Rectum (tissue), 1 donor: ENCODE results near the genes OR1J4, OR1Q1 and STRBP.

GRCh38 chr9:121699658-121700699, 48.5 kb downstream of the DAB2IP start:
- PRO-cap, result unidirectional peak, minus-strand start at chr9:121700134; unidirectional peak, minus-strand start at chr9:121700268

DNA sequence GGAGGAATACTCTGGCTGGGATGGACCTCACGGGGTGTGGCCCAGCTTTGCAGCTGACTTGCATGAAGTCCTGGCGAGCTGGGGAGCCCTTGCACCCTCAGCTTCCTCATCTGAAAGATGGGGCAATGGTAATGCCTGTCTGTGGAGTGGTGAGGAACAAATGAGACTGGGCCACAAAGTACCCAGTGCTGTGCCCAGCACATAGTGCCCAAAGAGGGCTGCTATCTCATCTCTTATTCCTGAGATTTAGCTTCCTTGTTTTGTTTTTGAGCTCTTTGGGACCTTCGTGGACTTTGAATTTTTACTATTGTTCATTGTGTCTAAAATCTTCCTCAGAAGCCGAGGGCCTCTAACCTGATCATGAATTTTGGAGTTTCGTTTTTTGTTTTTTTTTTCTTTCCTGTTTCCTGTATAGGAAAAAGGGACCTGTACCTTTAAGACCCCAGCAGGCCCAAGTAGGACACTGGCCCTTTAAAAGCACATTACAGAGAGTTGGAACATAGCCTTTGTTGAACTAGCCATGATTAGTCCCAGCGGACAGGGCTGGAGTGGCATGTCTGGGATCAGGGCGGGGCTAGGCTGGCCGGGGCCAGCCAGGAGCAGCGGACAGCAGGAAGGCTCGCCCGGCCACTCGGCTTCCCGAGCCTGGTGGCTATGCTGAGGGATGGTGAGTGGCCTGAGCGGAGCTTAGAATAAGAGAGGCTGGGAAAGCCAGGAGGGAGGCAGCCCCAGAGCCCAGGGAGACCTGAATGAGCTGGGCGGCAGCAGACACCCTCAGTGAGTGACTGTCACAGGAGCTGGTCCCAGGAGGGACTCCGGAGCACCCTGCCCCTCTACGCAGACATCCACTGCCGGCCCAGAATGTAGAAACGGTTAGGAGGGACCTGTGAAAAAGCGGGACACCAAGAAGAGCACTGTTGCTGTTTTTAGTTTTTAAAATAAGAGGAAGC, 91.9 kb downstream of the DAB2IP start:
- PRO-cap, result bidirectional peak, plus-strand start at position 577 of the sequence, minus-strand start at position 241 of the sequence

DNA sequence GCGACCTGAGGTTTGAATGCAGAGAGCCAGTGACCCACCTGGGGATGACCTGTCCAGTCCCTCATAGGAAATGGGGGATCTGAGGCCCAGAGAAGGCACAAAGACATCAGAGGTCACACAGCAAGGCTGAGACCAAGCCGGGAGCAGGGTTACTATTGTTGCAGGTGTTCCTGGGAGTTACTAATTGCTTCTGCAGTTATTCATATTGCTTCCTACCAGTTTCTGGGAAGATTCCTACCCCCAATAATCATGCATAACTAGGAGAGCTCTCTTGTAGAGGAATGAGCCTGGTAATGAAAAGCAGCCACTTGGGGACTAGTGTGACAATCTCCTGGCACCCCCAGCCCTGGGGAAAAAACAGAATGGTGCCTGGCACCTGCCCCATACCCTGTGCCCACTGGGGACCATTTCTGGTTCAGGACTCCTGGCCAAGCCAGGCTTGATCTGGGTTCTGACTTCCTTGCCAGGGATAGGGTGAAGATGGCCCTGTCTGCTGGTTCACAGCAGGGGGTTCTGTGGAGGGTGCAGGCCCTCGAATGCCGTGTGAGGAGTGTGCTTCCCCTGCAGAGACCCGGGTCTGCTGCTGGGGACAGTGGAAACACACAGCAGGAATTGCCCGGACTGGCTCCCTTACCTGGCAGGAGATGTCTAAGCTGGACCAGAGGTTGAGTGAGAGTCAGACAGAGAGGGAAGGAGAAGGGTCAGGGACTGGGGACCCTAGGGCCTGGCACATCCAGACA, 106.3 kb downstream of the DAB2IP start:
- PRO-cap, result no peak

GRCh38 chr9:121884686-121884896, 208.5 kb downstream of the TTLL11 start:
- PRO-cap, result unidirectional peak, plus-strand start at chr9:121884802

- PRO-cap, result no peak
These were observed 77.8 kb downstream of the TTLL11 start for GRCh38 chr9:122015304-122015669.

DNA sequence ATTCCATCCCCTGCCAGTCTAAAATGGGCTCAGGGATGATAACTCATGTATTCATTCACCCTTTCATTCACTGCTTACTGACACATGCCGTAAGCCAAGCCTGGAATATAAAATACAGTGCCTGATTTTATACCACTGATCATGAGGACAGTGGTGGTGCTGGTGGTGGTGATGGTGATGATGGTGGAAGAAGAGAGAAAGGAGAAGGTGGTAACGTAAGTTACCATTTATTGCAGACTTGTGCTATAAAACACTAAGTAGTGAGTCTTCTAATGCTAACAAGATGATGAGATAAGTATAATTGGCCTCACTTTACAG, 1.3 kb downstream of the TTLL11 start:
- PRO-cap, result no peak

DNA sequence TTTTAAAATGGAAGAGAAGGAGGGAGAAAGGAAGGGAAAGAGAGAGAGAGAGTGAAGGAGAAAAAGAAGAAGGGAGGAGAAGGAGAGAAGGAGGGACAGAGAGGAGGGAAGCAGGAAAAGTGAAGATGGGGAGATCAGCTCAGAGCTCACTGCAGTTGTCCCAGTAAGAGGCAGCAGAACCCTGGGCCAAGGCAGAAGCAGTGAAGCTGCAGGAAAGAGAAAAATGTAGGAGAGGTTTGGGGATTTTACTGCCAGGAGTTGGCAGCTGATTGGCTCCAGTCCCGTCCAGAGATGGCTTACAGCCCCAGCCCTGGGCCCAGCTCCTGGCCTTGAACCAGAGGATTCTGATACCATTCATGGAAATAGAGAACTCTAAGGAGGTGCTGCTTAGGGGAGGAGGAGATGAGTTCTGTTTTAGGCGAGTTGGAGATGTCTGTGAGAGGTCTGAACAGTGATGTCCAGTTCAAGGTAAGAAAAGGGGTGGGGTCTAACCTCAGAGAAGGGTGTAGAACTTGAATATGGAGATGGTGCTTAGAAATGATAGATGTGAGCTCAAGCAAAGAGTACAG, 4.6 kb downstream of the MORN5 start:
- PRO-cap, result no peak

- PRO-cap, result no peak
These were observed at the start of gene OR1J4 for GRCh38 chr9:122518916-122519229. OR1J4 (plus strand) TSS chr9:122519141.

- PRO-cap, result no peak
These were observed at the start of gene OR1Q1 for GRCh38 chr9:122614379-122615018. OR1Q1 (plus strand) TSS chr9:122614738.

DNA sequence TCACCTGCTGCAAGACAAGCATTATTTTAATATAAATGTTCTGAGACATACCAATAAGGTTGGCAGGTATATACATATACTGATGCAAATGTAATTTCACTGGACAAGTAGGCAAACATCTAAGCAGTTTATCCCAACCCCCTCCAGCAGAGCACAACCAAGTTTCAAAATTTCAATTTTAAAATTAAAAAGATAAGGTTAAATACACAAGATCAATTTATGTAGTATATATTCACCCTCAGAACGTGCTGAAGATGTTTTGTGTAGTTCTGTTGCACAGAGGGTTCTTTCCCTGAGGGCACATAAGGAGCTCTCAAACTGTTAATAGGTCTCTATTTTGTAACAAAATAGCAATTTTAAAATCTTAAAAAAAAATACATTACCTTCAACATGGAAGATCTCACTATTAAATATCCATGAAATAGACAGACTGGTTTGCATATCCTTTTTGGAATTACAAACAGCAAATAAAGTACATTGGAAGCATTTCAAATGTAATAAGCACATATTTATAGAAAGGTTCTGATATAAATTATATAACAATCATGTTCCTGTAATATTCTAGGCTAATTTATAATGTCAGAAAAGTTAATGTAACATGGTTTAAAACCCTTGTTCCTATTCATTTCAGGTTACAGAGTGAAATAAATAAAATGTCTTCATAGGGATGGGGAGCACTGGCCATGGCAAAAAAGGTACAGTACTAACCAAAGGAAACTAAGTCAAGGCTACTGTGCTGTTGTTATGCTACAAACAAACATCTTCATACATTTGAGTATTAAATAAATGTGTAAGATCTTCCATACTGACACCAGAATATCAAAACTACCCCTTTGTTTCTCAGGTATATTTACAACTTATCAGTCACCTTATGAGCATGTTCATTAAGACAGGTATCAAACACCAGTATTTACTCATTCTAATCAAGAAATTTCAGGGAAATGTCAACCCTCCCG, 19.0 kb upstream of the PDCL start:
- PRO-cap, result no peak

DNA sequence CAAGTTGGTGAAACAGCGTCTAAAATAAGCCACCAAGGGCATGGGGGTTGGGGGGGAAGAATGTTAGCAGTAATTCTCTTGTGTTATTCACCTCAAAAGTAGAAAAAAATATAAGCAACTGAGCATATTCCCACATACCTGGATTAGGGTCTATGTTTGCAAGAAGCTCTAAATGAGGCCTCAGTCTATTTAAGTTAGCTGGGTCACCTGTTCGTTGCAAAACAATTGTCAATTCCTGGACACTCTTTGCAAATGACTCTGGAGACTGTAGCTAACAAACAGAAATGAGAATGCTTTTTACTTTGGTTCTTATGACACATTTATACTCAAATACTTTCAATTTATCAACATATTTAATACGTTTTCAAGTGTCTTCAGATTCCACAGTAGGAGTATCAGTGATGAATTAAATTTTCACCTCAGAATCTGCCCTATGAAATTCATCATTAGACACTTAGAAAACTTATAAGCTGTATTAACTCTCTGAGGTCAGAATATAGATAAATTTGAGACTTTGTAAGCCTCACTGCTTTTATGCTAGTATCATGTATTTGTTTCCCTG, 25.2 kb downstream of the RC3H2 start:
- PRO-cap, result no peak

DNA sequence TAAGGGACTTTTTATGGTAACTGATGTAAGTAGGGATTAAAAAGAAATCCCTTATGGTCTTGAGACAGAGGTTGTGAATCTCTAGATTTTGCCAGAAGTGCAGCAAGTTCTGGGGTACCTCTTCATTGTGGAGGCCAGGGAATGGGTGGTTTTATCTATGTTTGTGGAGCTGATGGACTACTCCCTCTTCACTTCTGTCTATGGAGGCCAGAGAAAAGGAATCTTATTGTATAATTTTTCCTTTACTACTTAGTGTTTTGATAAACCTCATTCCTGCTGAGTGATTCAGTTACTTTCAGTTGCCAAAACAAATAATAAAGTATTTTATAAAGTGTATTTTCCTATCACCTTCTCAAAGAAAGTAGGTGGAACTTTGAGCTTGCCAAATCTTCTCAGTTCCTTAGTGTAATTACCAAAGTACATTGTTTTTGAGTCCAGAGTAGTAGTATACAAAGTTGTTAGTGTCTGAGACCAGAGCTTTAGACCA, 13.3 kb downstream of the RABGAP1 start:
- PRO-cap, result unidirectional peak, minus-strand start at position 196 of the sequence

DNA sequence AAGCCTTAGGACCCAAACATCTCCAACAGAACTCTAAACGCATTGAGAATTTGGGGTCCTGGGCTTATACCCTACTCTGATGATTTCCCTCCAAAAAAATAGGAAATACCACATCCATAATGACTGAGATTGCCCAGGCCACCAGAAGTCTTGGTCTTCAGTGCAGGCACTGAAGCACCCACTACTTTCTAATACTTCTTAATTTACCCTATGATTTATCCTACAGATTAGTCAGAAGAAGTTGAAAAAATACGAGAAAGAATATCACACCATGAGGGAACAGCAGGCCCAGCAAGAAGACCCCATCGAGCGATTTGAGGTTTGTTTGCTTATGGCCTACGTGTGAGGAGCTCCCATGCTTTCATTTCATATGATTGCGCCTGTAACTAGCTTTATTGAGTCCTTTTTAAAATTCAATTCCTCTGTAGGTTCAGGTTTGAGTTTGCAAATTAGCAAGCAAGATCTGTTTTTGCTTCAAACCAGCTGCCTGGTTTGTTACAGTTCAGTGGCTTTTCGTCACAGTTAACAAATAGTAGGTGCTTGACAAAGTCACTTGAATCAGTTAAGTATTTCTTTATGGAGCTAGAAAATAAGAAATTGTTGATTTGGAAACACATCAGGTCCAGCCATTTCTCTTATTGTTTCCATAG, 56.2 kb downstream of the GPR21 start:
- PRO-cap, result no peak

- PRO-cap, result no peak
These were observed 2.4 kb downstream of the STRBP start for GRCh38 chr9:123265886-123266443.

GRCh38 chr9:123267853-123269158, at the start of gene STRBP:
STRBP (minus strand) TSS chr9:123268586.
- PRO-cap, result unidirectional peak, minus-strand start at chr9:123268367; unidirectional peak, minus-strand start at chr9:123268400; bidirectional peak, plus-strand start at chr9:123268720, minus-strand start at chr9:123268522

GRCh38 chr9:123339924-123340835, 15.8 kb upstream of the CRB2 start:
- PRO-cap, result no peak

DNA sequence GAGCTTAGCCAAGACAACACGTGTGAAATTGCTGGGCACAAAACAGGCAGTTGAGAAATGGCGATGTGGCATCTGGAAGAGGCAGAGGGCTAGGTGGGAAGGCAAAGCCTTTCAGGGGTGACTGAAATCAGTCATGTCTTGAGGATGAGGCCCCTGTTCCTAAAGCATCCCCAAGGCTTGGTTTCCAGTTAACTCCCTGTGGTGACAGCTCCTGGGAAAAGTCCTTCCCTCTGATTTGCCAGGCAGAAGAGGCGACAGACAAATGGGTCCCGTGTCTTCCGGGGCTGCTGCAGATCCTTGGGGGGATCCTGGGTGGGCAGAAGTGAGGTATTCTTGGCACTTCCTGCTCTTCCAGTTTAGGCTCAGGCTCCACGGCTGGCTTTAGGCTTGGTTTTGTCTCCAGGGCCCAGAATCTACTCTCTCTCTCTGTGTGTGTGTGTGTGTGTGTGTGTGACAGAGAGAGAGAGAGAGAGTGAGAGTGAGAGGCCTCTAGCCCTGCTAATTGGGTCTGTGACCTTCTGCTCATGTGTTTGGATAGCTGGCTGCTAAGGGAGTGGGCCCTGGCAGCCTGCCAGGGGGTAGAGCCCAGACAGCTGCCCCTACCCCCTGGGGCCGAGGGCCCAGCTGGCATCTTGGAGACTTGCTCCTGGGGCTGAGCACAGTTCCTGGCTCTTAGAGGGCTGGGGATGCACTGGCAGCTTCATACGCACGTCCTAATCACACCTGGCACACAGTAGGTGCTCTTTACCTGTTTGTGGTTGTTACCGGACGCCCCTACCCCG, 39.2 kb downstream of the CRB2 start:
- PRO-cap, result no peak

DNA sequence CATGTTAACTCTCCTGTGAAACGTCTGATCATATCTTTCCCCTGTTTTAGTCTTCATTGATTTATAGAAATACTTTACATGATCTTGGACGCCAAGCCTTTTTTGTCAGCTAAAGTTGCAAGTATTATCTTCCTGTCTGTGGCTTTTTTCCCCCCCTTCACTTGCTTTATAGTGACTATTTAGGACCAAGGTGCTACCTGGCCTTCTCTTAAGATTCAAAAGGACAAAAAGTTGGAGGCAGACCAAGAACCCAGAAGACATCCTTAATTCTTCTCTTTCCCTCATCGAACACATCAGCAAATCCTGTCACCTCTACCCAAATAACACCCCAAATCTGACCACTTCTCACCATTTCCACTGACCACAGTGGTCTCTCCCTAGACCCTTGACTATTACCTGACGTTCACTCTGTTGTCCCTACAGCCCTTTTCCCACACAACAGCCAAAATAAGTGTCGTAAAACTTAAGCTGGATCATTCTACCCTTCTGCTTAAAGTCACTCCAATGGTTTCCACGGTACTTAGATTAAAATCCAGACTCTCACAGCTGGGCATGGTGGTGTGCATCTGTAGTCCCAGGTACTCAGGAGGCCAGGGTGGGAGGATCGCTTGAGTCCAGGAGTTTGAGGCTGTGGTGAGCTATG, 178.9 kb downstream of the CRB2 start:
- PRO-cap, result no peak

- PRO-cap, result no peak
These were observed 51.4 kb upstream of the NEK6 start for GRCh38 chr9:124206276-124206816.

- PRO-cap, result no peak
These were observed 4.1 kb downstream of the NEK6 start for GRCh38 chr9:124261837-124262215.